IMR-90 (cell line): Measurements from ENCODE around the genes MAPRE3, EMILIN1 and KRTCAP3.

GRCh38 chr2:26968307-26968664 is 2.2 kb upstream of the MAPRE3 start:
- RRBS, result no CpG with 5 or more reads among the region's 2 CpGs
CAGE:
- cytosol, long polyA plus RNA, result no peak
- long polyA plus RNA, result no peak
- nucleus, long polyA plus RNA, result no peak

- RRBS, result 2% methylated on average over 35 of the region's 89 CpGs
CAGE:
- cytosol, long polyA plus RNA, result no peak
- long polyA plus RNA, result no peak
- nucleus, long polyA plus RNA, result no peak
These were observed at the start of gene MAPRE3 for GRCh38 chr2:26970076-26971165. MAPRE3 (plus strand) TSS chr2:26970637.

GRCh38 chr2:27015853-27016429 is 16.8 kb upstream of the TMEM214 start:
- RRBS, result no CpG with 5 or more reads among the region's 10 CpGs
CAGE:
- cytosol, long polyA plus RNA, result no peak
- long polyA plus RNA, result no peak
- nucleus, long polyA plus RNA, result no peak

DNA sequence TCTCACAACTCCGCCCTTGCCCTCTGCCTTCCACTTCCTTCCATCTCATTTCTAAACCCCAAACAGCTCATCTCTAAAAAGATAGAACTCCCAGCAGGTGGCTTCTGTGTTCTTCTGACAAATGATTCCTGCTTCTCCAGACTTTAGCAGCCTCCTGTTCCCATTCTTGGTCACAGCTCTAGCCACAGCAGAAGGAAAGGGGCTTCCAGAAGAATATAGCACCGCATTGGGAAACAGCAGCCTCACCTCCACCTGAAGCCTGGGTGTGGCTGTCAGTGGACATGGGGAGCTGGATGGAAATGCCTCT is 8.3 kb downstream of the TMEM214 start:
- RRBS, result no CpG with 5 or more reads among the region's 2 CpGs
CAGE:
- cytosol, long polyA plus RNA, result no peak
- long polyA plus RNA, result no peak
- nucleus, long polyA plus RNA, result start-site peak on the minus strand centred at position 61 of the sequence, 8 bp wide, 16 and 20 reads in 2 replicates

DNA sequence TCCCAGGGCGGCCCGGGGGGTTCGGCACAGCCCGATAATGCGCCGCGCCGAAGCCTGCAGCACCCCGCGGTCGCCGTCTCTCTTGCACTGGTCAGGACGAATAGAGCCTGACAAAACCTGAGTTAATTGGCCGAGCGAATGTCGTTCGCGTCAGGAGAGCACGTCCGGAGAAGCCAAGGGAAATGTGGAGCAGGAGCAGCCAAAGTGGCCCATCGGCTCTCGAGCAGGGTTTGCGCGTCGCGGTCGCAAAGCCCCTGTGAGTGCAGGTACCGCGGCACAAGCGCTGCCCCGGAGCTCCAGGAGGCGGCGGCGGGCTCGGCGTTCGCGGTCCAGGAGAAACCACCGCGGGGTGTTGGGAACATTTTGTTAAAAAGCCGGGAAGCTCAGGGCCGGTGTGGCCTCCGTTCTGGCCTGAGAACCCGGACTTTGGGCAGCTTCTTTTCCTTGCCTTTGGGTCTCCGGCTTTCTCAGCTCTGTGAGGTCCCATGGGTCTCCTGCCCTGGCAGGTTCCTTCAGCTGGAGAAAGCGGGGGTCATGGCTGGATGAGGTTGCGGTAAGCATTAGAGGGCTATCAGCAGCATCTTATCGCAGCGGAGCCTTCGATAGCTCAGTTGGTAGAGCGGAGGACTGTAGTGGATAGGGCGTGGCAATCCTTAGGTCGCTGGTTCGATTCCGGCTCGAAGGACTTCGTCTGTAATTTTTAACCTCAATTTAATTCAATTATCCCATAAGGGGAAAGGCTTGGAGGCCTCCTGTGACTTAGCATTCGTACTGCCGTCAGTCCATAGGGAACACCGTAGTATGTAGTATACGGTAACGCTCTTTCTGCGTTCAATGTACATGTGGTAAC is 1.1 kb upstream of the AGBL5 start:
- RRBS, result 2% methylated on average over 11 of the region's 63 CpGs
CAGE:
- cytosol, long polyA plus RNA, result no peak
- long polyA plus RNA, result no peak
- nucleus, long polyA plus RNA, result no peak

- RRBS, result 93% methylated on average over 5 of the region's 6 CpGs
CAGE:
- cytosol, long polyA plus RNA, result no peak
- long polyA plus RNA, result no peak
- nucleus, long polyA plus RNA, result no peak
These were observed 1.9 kb downstream of the OST4 start for GRCh38 chr2:27069571-27069959.

GRCh38 chr2:27078088-27079223 is at the start of gene EMILIN1:
EMILIN1 (plus strand) TSS chr2:27078615.
- RRBS, result 6% methylated on average over 4 of the region's 44 CpGs
CAGE:
- cytosol, long polyA plus RNA, result start-site peak on the plus strand at chr2:27078606-27078939, 1,623 and 3,708 reads in 2 replicates
- long polyA plus RNA, result start-site peak on the plus strand at chr2:27078560-27078939, 1,522 and 3,983 reads in 2 replicates
- nucleus, long polyA plus RNA, result start-site peak on the plus strand at chr2:27078557-27078939, 3,267 and 3,982 reads in 2 replicates; start-site peak on the minus strand at chr2:27078846-27078978, 11 and 8 reads in 2 replicates

GRCh38 chr2:27121659-27122327 is 1.8 kb upstream of the ABHD1 start:
- RRBS, result no CpG with 5 or more reads among the region's 3 CpGs
CAGE:
- cytosol, long polyA plus RNA, result no peak
- long polyA plus RNA, result no peak
- nucleus, long polyA plus RNA, result no peak

- RRBS, result no CpG with 5 or more reads among the region's 6 CpGs
CAGE:
- cytosol, long polyA plus RNA, result no peak
- long polyA plus RNA, result no peak
- nucleus, long polyA plus RNA, result no peak
These were observed 20.7 kb upstream of the ATRAID start for GRCh38 chr2:27191123-27191608.

DNA sequence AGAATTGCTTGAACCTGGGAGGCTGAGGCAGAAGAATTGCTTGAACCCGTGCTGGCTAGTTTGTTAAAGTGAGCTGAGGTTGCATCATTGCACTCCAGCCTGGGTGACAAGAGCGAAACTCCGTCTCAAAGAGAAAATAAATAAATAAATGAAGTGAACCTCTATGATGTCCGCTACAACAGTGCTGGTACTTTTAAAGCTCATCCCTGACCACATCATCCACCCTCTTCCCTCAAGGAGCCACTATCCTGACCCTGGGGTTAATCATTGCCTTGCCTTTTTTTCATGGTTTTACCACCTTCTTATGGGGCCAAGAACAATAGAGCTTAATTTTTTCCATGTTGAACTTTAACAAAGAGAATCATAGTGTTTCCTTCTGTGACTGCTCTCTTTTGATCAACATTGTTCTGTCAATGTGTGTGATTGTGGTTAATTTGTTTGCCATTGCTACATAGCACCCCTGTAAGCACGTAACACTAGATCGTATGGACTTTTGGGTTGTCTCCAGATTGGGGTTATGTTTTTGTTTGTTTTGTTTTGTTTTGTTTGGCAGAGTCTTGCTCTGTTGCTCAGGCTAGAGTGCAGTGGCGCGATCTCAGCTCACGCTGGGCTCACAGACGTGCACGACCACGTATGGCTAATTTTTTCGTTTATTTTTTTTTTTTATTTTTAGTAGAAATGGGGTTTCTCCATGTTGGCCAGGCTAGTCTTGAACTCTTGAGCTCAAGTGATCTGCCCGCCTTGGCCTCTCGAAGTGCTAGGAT is 17.0 kb upstream of the ATRAID start:
- RRBS, result no CpG with 5 or more reads among the region's 15 CpGs
CAGE:
- cytosol, long polyA plus RNA, result no peak
- long polyA plus RNA, result no peak
- nucleus, long polyA plus RNA, result no peak

DNA sequence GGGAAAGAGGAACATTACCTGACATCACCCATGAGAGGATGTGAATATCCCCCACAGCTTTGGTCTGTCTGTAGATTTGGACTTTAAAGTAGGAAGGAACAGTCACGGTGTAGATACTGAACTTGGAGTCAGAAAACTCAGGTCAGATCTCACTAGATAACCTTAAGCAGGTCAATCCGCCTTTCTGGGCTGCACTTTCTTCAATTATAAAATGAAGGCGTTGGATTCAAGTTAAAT is 4.4 kb upstream of the DNAJC5G start:
- RRBS, result no CpG with 5 or more reads among the region's 3 CpGs
CAGE:
- cytosol, long polyA plus RNA, result no peak
- long polyA plus RNA, result no peak
- nucleus, long polyA plus RNA, result no peak

GRCh38 chr2:27282732-27283455 is 665 bp downstream of the TRIM54 start:
- RRBS, result no CpG with 5 or more reads among the region's 11 CpGs
CAGE:
- cytosol, long polyA plus RNA, result no peak
- long polyA plus RNA, result no peak
- nucleus, long polyA plus RNA, result no peak

GRCh38 chr2:27291911-27292308 is 9.7 kb downstream of the TRIM54 start:
- RRBS, result no CpG with 5 or more reads among the region's 4 CpGs
CAGE:
- cytosol, long polyA plus RNA, result no peak
- long polyA plus RNA, result no peak
- nucleus, long polyA plus RNA, result no peak

GRCh38 chr2:27408232-27408587 is 1.2 kb downstream of the PPM1G start:
- RRBS, result no CpG with 5 or more reads among the region's 5 CpGs
CAGE:
- cytosol, long polyA plus RNA, result no peak
- long polyA plus RNA, result no peak
- nucleus, long polyA plus RNA, result no peak

DNA sequence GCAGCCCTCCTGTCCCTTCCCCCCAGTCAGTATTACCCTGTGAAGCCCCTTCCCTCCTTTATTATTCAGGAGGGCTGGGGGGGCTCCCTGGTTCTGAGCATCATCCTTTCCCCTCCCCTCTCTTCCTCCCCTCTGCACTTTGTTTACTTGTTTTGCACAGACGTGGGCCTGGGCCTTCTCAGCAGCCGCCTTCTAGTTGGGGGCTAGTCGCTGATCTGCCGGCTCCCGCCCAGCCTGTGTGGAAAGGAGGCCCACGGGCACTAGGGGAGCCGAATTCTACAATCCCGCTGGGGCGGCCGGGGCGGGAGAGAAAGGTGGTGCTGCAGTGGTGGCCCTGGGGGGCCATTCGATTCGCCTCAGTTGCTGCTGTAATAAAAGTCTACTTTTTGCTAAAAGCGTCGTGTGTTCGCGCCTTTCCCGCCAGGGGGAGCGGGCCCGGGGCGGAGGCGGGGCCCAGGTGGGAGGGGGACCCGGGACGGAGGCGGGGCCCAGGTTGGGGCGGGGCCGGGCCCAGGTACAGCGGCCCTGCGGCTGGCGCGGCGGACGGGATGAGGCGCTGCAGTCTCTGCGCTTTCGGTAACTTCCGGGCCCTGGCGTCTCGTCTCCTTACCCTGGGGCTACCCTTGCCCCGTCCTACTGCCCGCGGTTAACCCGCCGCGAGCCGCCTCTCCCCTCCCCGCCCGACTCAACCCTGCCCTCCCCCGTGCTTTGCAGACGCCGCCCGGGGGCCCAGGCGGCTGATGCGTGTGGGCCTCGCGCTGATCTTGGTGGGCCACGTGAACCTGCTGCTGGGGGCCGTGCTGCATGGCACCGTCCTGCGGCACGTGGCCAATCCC is at the start of gene KRTCAP3:
Gene KRTCAP3 (plus strand): TSS at position 517 of the 836 bp plus-strand sequence.
- RRBS, result 51% methylated on average over 25 of the region's 61 CpGs
CAGE:
- cytosol, long polyA plus RNA, result no peak
- long polyA plus RNA, result start-site peak on the minus strand centred at position 27 of the sequence, 56 bp wide, 11 and 32 reads in 2 replicates; start-site peak on the minus strand centred at position 160 of the sequence, 105 bp wide, 16 and 19 reads in 2 replicates
- nucleus, long polyA plus RNA, result no peak

- RRBS, result no CpG with 5 or more reads among the region's 9 CpGs
CAGE:
- cytosol, long polyA plus RNA, result no peak
- long polyA plus RNA, result no peak
- nucleus, long polyA plus RNA, result no peak
These were observed 10.7 kb downstream of the GCKR start for GRCh38 chr2:27507201-27507906.

- RRBS, result no CpG with 5 or more reads among the region's 2 CpGs
CAGE:
- cytosol, long polyA plus RNA, result no peak
- long polyA plus RNA, result no peak
- nucleus, long polyA plus RNA, result no peak
These were observed 18.5 kb downstream of the SLC4A1AP start for GRCh38 chr2:27682129-27682600.

DNA sequence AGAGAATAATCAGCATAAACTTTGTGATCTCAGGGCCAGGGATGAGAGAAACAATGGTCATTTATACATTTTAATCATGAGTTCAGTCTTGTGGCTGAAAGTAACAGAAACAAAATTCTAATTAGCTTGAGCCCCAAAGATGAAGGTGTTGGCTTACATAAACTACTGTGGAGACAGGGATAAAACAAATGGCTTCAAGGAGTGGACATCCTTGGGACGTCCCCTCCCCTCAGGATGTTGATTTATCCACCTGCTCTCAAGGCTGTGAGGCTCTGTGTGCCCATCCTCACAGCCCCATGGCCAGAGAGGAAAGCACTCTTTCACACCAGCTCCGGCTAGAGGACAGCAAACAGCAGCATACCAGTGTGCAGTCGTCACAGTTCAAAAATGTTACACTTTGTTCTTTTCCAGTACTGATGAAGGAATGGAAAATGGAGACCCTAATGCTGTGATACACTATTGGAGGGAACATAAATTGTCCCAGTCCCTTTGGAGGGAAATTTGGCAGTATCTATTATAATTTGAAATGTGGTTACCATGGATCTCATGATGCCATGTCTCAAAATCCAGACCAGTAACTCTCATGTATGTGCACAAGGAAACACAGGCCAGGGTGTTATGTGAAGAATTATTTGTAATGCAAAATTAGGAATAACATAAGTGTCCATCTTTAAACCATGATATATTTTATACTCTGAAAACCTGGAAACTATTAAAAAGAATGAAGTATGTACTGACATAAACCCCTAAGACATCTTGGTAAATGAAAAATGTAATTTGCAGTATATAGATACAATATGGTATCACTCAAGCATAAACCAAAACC is 46.1 kb upstream of the MRPL33 start:
- RRBS, result no CpG with 5 or more reads among the region's 3 CpGs
CAGE:
- cytosol, long polyA plus RNA, result no peak
- long polyA plus RNA, result no peak
- nucleus, long polyA plus RNA, result no peak

- RRBS, result no CpG with 5 or more reads among the region's 6 CpGs
CAGE:
- cytosol, long polyA plus RNA, result no peak
- long polyA plus RNA, result no peak
- nucleus, long polyA plus RNA, result no peak
These were observed 31.5 kb downstream of the BABAM2 start for GRCh38 chr2:27921928-27922621.

DNA sequence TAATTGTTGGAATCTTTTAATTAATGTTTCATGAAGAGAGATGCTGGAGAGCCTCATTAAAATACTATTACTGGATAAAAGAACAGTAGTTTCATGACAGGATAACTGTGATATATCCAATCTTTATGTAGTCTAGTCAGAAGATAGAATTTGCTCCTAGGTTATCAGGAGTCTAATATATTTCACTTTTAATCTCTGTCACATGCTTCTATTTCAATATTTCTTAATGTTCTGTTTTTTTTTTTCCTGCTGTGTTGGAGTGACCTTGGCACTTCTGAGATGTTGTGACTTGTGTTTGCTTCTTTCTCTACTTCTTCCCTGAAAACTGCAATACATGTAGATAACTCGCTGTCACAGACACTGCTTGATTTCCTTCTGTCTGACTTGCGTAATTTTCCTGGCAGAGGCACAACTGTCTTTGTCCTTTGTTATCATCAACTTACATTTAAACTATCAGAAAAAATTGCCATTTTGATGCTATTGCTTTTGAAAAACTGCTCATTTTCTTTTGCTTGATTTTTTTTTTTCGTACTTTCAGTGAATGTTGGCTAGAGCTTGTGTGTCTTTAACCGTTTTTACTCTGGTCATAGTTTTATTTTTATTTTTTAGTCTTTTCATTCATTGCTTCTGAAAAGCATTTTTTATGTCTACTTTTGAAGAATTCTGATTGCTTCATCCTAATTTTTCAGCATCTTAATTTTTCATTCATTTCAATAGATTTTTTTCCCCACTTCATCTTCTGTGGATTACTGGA is 69.0 kb downstream of the BABAM2 start:
- RRBS, result no CpG with 5 or more reads among the region's 4 CpGs
CAGE:
- cytosol, long polyA plus RNA, result no peak
- long polyA plus RNA, result no peak
- nucleus, long polyA plus RNA, result no peak